ENCODE results near the genes LMCD1 and CRELD1.

GRCh38 chr3:7205463-7205893 lies 344.6 kb downstream of the GRM7 start:
- PRO-cap, 2 experiments, result no peak in any of the 2 experiments

GRCh38 chr3:8444223-8444887 lies 57.3 kb upstream of the LMCD1 start:
- PRO-cap, 2 experiments, result peak in 2 of 2 experiments; most common plus-strand start chr3:8444685 (in 1); most common minus-strand start chr3:8444426 (in 2)

DNA sequence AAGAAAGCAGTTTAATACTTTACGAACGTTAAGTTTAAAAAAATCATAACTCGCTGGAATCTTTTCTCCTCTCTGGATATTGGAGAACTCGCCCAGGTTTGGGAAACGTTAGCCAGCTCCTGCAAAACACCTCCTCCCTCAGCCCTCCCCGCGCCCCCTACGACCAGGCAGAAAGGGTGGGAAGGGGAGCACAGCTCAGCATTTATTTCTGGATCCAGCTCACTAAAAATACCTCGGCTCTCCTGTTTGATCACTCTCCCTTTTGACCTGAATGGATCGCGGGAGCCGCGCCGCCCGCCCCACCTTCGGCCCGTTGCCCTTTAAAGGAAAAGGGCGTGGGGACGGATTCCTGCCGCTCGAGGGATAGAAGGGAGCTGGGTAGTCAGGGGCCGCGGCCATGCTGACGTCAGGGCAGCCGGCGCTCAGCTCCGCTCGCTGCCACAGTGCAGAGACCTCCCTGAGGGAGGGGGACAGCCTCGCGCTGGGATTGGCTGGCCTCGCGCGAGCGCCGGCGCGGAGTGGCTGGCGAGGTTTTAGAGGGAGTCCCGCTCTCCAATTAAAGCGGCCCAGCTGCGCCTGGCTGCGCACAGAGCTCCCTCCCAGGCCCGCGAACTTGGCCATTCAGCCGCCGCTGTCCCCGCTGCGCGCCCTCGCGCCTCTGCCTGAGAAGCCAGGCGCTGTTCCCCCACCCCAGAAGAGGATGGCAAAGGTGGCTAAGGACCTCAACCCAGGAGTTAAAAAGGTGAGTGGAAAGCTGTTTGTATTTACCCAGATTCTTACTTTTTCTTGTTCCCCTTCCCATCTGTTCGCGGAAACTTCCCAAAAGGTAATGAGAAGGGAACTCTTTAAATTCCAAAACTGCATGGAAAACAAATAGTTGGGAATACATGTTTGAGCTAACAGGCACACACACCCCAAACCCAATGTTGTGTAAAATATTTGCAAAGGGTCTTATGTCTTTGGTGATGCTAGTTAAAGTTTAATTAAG lies at the start of gene LMCD1:
LMCD1 (plus strand) TSS at position 585 of the 988 bp plus-strand sequence.
- PRO-cap, 2 experiments, result peak in 2 of 2 experiments; most common plus-strand start position 693 of the sequence (in 2); most common minus-strand start position 264 of the sequence (in 1)

DNA sequence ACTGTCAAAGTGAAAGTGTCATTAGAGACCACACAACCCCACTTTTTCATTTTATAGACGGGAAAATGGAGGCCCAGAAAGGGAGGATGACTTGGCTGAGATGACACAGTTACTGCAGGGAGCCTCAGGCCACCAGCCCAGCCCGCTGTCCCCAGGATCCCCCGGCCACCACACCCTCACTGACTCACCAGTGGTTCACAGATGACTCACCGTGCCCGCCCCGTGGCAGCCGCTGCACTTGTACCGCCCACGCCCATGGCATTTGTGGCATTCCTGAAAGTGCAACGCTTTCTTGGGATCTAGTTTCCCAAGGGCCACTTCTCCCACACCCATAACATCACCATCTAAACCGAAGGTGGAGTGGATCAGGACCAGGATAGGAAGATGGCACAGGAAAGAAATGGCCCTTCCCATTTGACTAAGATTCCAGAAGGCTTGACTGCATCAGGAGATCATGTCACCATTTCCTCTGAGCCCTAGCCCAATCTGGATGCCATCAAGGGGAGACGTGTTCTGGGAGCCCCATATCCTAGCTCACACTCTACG lies 15.1 kb downstream of the SSUH2 start:
- PRO-cap, 2 experiments, result no peak in any of the 2 experiments

- PRO-cap, 2 experiments, result peak in 1 of 2 experiments; most common minus-strand start chr3:8680334 (in 1)
Observed at GRCh38 chr3:8679761-8680499, 35.3 kb upstream of the SSUH2 start.

- PRO-cap, 2 experiments, result no peak in any of the 2 experiments
Observed at GRCh38 chr3:8768651-8769296, 639 bp downstream of the OXTR start.

DNA sequence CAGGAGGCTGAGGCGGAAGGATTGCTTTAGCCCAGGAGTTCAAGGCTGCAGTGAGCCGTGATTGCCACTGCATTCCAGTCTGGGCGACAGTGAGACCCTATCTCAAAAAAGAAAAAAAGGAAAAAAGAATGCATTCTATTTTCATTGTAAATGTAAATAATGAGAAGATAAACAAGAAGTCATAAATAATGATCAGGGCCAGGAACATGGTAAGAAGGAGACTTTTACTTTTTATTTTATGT lies 3.2 kb downstream of the RAD18 start:
- PRO-cap, 2 experiments, result no peak in any of the 2 experiments

- PRO-cap, 2 experiments, result peak in 2 of 2 experiments; most common minus-strand start chr3:9180898 (in 2)
Observed at GRCh38 chr3:9180549-9181135, 68.8 kb downstream of the SRGAP3 start.

DNA sequence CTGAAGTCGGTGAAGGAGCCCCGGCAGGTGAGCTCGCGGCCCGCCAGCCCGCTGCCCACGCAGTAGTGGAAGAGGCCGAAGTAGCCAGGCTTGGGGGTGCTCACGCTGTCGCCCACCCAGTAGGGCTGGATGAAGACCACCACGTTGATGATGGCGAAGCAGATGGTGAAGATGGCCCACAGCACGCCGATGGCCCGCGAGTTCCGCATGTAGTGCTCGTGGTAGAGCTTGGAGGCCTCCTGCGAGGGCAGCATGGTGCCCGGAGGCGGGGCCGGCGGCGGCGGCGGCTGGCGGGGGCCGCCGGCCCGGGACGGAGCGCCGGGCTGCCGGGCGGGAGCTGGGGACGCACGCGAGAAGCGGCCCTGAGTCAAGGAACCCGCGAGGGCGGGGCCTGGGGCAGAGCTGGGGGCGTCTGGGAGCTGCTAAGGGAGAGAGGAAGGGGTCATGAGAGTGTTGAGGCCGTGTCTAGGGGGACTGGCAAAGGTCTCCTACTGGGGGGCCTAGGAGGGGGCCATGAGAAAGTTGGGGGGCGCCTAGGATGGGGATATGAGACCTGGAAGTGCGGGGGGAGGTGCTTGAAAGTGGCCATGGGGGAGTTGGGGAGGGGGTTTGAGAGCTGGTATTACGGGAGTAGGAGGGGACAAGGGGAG lies 1.1 kb downstream of the LHFPL4 start:
- PRO-cap, 2 experiments, result no peak in any of the 2 experiments

DNA sequence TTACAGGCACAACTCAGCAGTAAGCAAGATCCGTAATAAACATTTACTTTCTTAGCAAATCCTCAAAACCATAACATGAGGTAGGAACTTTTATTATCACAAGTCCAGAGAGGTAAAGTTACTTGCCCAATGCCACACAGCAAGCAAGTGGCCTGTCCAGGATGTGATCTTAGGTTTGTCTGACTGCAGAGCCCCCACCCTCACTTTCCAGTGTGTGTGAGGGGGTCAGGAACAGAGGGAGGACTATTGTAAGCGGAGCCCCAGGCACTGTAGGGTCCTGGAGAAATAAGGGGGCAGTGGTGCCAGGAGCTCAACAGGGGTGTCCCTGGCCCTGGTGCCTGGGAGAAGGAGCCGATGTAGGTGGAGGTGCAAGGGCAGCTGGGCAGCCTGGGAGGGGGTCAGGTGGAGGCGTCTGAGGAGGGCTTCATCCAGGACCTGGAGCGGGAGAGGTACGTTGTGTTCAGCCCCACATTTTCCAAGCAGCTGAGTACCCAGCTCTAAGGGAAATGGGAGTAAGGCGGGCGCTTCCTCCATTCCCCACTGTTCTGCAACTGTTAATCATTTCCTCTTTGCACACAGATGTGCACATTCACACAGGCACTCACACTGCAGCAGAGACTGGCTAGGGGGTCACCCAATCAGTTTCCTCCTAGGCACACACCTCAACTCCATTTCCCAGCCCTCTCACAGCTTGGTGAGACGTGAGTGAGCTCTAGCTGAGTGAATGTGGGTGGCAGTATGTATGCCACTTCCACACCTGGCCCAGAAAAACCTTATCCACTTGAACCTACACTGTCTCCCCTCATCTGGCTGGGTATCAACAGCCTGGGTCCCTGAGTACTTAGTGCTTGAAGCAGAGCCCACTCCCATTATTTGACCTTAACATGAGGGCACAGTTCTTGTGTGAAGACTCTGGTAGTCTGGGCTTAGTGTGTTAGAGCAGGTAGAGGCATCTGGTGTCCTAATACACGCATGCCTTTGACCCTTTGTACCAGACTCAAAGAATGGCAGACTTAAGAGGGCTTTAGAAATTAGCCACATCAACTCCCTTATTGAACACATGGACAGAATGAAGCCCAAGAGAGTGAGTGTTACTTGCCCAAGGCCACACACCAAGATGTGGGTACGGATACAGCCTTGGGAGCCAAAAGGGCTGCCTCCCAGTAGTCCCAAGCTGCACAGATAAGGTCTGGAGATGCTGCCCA lies 5.6 kb downstream of the RPUSD3 start:
- PRO-cap, 2 experiments, result no peak in any of the 2 experiments

GRCh38 chr3:9933753-9934181 lies at the start of gene CRELD1:
Gene CRELD1 (plus strand): TSS chr3:9933834.
- PRO-cap, 2 experiments, result peak in 2 of 2 experiments; most common plus-strand start chr3:9933839 (in 2)

DNA sequence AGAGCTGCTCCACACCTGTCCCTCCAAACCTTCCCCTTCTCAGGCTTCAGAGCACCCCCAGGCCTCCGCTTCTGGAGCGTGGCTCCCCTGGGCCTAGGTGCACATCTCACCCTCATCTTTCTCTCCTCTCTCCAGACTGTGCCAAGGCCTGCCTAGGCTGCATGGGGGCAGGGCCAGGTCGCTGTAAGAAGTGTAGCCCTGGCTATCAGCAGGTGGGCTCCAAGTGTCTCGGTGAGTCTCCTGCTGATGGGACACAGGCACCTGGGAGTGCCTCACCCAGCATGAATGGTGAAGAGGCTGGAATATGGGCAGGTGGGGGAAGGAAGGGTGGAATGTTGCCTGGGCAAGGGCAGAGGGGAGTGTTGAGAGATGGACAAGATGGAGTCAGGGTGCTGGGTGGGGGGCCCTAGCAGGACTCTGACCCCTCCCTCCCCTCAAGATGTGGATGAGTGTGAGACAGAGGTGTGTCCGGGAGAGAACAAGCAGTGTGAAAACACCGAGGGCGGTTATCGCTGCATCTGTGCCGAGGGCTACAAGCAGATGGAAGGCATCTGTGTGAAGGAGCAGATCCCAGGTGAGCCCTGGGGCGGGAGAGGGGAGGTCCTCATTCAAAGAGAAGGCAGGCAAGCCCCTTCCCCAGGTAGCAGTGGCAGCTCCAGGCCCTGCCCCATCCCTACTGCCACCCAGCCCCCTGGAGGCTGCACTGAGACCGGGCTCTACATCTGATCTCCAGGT lies 9.1 kb downstream of the PRRT3 start:
- PRO-cap, 2 experiments, result no peak in any of the 2 experiments

GRCh38 chr3:10003054-10003859 lies 16.6 kb upstream of the EMC3 start:
- PRO-cap, 2 experiments, result no peak in any of the 2 experiments

GRCh38 chr3:10085761-10085984 lies 22.4 kb downstream of the FANCD2OS start:
- PRO-cap, 2 experiments, result no peak in any of the 2 experiments

- PRO-cap, 2 experiments, result no peak in any of the 2 experiments
Observed at GRCh38 chr3:10189466-10190209, 24.9 kb downstream of the IRAK2 start.

- PRO-cap, 2 experiments, result no peak in any of the 2 experiments
Observed at GRCh38 chr3:10199109-10199514, 34.4 kb downstream of the IRAK2 start.

- PRO-cap, 2 experiments, result no peak in any of the 2 experiments
Observed at GRCh38 chr3:10312511-10313234, 8.2 kb downstream of the SEC13 start.

- PRO-cap, 2 experiments, result no peak in any of the 2 experiments
Observed at GRCh38 chr3:10377207-10377868, 56.4 kb upstream of the SEC13 start.

DNA sequence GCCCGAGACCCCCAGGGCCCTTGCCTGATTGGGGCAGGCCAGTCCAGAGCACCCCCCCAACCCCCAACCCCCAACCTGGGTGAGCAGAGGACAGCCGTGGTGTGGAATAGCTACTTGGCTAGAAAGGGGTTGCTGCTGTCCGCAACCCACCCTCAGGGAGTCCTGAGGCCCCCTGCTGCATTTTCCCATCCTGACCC lies 976 bp downstream of the ATP2B2 start:
- PRO-cap, 2 experiments, result no peak in any of the 2 experiments

DNA sequence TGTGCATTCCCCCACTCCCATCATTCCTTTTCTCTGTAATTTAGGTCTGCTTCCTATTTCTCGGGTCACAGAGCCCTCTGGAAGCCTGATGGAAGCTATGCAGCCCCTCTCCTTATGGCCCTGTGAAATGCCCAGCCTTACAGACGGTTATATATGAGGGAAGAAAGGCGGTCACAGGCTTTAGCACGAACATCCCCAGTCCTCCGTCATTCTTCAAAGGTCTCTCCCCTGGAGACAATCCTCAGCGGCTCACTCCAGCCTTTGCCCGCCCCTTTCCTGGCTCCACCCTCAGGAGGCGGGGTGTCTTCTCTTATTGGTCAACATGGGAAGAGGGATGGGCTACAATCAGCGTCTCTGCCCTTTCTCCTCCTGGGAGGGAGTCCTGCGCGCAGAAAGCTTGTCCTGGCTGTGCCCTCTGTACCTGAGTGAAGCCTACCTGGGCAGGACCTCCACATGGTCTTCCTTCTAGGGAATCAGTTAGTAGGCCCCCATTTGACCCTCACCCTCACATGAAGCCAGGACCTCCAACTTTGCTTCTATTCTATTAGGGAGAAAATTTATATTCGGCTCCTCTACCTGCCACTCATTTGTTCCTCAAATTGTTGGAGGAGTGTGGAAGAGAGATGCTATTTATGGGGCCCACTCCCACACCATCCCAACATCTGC lies 113.0 kb upstream of the SLC6A11 start:
- PRO-cap, 2 experiments, result no peak in any of the 2 experiments

Measured in Colon Carcinoma Metastatic in the Lung (tissue), 2 donors.